ENCODE measurements around the gene ANKS1B.

DNA sequence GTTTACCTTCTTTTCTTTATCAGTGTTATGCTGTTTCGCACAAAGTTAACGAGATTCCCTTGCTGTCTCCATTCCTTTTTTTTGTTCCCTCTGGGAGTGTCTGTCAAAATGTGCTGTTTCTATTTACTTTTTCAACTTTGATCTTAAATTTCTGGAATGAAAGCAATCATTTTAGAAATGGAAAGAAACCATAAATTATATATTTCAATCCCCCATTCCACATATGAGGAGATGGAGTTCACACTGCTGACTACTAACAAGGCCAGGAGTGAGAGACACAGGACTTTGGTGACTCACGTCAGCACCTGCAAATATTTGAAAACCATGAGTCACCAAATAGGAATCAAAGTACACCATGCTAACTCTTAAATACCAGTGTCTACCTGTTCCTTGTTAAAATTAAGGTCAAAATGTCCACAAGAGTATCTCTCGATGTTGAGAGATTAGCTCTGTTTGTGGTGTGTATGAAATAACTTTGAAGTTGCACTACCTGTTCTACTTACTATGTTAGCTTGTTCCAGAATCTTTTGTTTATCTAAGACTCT is 661.5 kb downstream of the NEDD1 start:
- PRO-cap, result no peak

DNA sequence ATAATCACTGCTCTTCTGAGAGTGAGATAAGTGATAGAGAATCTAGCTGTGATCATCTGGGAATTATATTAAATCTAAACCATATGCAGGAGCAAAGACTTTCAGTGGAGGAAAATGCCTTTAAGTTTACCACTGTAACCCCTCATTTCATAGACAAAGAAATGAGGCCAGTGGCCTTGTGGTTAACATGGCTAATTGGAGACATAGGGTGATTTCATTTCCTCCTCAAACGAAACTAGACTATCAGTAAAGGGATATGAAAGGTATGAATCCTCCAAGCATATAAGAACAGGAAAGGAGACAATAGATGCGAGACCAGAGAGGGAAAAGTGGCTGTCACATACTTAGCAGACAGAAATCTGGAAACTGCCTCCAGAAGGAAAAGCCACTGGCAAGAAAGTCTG is 240.6 kb upstream of the TMPO start:
- PRO-cap, result no peak

DNA sequence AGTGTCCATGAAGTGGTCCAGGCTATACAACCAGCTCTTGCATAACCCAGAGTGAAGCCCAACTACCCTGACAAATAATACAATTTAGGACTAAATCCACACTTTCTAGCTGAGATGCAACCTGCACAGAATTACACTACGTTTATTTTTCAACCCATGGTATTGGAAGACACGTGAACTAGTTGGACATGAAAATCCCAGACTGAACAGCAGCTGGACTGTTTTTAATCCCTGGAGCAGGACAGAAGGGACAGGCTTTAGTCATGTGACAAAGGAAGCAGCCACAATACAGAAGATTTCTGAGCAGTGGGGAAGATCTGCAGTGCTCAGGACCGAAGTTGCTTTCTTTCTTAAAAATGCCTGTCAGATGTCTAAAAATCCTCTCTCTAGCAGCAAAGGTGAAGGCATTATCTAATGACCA is 144.9 kb upstream of the TMPO start:
- PRO-cap, result no peak

GRCh38 chr12:98464050-98464781 is 51.2 kb upstream of the TMPO start:
- PRO-cap, result no peak

DNA sequence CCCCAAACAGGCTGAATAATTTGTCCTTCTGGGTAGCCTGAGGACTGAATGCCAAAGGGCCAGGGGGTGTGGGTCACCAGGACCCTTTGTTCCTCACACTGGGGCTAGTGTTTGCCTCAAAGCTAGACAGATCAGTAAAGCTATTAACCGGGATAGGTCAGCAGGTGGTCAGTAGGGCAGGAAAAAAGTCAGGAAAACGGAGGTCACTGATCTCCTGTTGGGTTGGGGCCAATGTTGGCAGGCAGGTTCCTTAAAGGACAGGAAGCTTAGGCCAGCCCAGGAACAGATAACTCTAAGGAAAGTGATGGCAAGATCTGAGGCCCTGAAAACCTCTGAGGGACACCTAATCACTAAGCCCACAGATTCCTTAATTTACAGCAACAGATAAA is 22.8 kb upstream of the TMPO start:
- PRO-cap, result no peak

GRCh38 chr12:98514021-98514267 is 1.4 kb upstream of the TMPO start:
- PRO-cap, result no peak

DNA sequence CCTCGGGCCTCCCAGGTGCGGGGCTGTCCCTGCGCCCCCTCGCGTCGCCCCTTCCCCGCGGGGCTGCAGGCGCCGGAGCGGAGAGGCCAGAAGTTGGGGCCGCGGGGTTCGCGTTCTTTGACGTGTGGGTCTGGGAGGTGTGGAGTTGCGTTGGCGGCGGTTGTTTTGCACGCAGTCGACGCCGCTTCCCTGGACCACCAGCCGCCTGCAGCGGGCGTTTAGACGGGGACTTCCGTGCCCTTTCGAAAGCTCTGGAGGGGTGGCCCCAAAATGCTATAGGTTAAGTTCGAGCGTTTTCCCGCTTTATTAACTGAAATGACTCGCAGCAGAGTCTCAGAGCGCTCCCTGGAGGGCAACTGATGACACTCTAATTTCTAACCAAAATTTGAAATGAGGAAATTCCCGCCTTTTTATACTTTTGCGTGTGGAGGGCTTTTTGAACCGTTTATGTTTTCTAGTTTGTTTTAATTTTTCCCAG is 888 bp downstream of the TMPO start:
- PRO-cap, result no peak

GRCh38 chr12:98574312-98574759 is 19.1 kb upstream of the SLC25A3 start:
- PRO-cap, result no peak

- PRO-cap, result no peak
Measured at GRCh38 chr12:99984157-99985332, at the start of gene ANKS1B. TSS of gene ANKS1B (minus strand) at chr12:99984936.

- PRO-cap, result no peak
Measured at GRCh38 chr12:100190057-100190568, 10.5 kb upstream of the ACTR6 start.

- PRO-cap, result no peak
Measured at GRCh38 chr12:100197753-100198207, 2.8 kb upstream of the ACTR6 start.

GRCh38 chr12:100564038-100564689 is 9.3 kb upstream of the GAS2L3 start:
- PRO-cap, result no peak

- PRO-cap, result no peak
Measured at GRCh38 chr12:100593358-100594343, 20.2 kb downstream of the GAS2L3 start.

- PRO-cap, result no peak
Measured at GRCh38 chr12:100795178-100795969, 798 bp downstream of the ANO4 start.

- PRO-cap, result no peak
Measured at GRCh38 chr12:101617048-101617434, 22.3 kb downstream of the MYBPC1 start.

DNA sequence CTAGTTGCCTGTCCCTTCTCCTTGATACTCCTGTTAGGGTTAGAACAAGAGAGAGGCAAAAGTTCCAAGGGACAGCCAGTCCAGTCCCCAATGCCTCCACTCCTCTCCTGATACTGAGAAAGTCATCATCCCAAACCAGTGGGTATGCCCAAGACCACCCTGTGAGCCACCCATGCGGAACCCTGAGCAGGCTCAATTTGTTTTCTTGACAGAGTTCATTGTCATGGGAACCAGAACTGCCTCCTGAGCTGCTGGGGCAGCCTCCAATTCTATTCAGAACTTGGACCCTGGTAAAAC is 31.6 kb upstream of the CHPT1 start:
- PRO-cap, result no peak

DNA sequence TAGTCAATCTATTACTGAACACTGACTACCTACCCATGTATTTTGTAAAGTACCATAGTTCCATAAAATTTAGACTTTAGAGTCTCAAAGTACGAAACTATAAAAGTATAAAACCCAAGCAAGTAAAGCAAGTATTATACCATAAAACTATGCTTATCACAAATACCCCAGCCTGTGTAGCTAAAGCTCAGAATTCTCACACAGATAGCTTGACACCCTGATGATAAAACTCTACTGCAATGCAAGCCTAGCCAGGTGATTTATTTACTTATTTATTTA is 6.7 kb upstream of the CHPT1 start:
- PRO-cap, result no peak

DNA sequence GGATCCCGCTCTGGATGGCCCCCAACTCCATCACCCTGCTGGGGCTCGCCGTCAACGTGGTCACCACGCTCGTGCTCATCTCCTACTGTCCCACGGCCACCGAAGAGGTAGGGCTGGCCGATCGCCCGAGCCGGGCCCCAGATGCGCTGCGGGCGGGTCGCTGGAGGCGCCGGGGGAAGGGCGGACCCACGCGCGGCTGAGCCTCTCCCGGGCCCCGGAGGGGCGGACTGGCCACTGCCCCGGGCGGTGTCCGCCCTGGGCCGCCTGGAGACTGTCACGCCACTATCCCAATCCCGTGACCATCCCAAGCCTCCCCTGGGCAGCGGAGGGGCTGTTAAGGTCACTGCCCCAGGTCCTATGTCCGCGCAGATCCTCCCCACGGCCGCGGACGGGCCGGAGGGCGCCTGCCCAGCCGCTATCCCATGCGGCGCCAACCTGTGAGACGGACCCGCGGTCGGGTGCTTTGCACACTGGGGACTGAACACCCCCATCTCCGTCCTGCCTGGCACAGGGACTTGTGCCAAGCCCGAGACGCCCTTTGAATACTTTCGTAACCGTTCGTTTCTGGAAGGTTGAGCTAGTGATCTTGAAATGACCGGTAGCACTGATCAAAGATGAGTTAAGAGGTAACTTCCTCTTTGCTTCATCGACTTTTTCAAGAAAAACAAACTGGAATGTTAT is 728 bp downstream of the CHPT1 start:
- PRO-cap, result unidirectional peak, minus-strand start at position 229 of the sequence; bidirectional peak, plus-strand start at position 234 of the sequence, minus-strand start at position 229 of the sequence

GRCh38 chr12:101706670-101707460 is 9.4 kb downstream of the CHPT1 start:
- PRO-cap, result no peak

- PRO-cap, result no peak
Measured at GRCh38 chr12:101729351-101730239, 9.7 kb downstream of the SYCP3 start.